ENCODE measurements around a stretch of chr13.

GRCh38 chr13:42301315-42302200, 29.6 kb downstream of the AKAP11 start:
- PRO-cap: no peak
- RAMPAGE, long total RNA, 3 experiments: no peak in any of the 3 experiments

DNA sequence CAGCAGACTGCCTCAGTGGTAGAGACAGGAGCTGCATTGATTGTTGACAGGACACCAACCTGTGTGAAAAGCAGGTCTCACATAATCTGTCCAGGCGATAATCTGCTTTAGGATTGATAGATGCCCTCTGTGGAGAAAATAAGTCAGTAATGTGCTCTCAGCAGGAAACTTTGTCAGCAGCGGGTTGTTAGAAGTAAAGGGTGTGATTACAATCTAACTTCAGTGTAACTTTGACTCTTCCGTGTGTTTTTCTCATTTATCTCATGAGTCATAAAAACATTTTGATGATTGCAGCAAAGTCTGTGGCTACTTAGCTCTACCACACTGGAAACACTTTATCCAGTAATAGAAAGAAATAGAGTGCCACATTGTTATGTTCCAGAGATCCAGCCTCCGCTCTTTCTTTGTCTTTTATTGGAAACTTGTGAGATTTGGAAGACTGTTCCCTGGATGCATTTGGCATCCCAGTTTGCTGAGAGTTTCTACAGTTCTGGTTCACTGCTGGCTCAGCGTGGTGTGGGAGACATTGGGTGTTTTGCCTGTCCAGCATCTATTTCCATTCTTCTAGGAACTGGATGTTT, 121.3 kb downstream of the AKAP11 start:
- PRO-cap: no peak
- RAMPAGE, long total RNA, 3 experiments: no peak in any of the 3 experiments

- PRO-cap: no peak
- RAMPAGE, long total RNA, 3 experiments: no peak in any of the 3 experiments
Measured at GRCh38 chr13:43862095-43862864, 17.3 kb downstream of the CCDC122 start.

DNA sequence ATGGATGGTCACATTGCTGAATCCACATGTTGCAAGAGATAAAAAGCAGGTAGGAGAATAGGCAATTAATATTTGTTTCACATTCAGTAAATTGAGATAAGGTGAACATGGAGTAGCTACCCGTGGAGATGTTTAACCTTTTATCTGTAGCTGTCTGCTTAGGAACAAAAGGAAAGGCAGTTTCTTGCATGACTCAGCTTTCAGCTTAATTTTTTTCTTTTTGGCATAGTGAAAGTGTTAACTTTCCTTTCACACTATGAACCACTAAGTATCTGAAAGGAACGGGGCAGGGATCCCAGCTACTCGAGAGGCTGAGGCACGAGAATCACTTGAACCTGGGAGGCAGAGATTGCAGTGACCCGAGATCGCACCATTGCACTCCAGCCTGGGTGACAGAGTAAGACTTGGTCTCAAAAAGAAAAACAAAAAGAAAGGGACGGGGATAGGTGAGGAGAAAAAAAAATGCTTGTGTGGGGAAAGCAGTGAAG, 105.4 kb downstream of the SMIM2 start:
- PRO-cap: no peak
- RAMPAGE, long total RNA, 3 experiments: no peak in any of the 3 experiments

GRCh38 chr13:44109981-44110734, 50.9 kb downstream of the SMIM2 start:
- PRO-cap: no peak
- RAMPAGE, long total RNA, 3 experiments: no peak in any of the 3 experiments

GRCh38 chr13:44142954-44143127, 18.2 kb downstream of the SMIM2 start:
- PRO-cap: no peak
- RAMPAGE, long total RNA, 3 experiments: no peak in any of the 3 experiments

DNA sequence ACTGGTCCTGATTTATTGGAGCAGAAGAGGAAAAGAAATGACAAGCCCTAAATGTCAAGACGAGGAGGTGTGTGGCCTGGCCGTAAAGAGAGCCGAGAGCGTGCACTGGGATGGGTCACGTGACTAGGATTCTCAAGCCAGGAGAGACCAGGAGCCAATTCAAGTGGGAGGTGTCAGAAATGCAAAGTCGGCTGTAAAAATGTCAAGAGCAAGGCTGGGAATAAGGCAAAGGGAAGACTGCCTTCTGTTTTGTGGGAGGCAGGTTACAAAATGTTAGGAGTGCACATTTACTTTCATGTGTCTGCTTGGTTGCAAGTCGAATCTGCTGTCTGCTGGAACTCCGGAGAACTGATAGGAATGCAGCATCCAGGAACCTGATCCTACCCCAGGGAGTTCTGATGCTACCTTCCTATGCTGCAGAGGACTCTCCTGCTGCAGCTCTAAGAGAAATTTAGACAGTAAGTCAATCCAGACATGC, 5.0 kb downstream of the SMIM2 start:
- PRO-cap: no peak
- RAMPAGE, long total RNA, 3 experiments: no peak in any of the 3 experiments

GRCh38 chr13:44191256-44191911, 30.3 kb upstream of the SMIM2 start:
- PRO-cap: no peak
- RAMPAGE, long total RNA, 3 experiments: no peak in any of the 3 experiments

DNA sequence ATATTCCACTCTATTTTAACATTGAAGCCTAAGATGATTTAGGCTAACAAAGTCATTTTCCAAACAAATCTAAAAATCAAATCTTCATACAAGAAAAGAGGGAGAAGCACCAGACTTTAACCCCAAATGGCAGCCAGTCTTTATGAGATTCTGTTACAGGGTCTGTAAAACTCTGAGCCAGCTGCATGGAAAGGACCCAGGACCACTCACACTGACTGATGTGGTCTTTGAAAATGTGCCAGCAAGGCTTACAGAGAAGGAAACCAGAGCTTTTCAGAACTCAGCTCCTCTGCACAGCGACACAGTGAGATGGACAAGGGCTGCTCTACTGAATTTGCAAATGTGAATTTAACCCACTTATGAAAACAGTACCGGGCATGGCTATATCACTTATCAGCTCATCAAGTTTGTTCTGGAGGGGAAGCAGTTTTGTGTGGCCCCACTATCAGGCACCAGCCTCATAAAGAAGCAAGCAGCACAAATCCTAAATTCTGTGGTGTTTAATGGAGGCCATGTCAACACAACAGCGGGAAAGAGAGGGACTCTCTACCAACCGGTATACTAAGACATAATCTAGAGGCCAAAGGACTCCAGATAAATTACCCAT, 98.8 kb upstream of the SERP2 start:
- PRO-cap: no peak
- RAMPAGE, long total RNA, 3 experiments: no peak in any of the 3 experiments

- PRO-cap: no peak
- RAMPAGE, long total RNA, 3 experiments: no peak in any of the 3 experiments
Measured at GRCh38 chr13:44350621-44351485, 22.8 kb upstream of the SERP2 start.

DNA sequence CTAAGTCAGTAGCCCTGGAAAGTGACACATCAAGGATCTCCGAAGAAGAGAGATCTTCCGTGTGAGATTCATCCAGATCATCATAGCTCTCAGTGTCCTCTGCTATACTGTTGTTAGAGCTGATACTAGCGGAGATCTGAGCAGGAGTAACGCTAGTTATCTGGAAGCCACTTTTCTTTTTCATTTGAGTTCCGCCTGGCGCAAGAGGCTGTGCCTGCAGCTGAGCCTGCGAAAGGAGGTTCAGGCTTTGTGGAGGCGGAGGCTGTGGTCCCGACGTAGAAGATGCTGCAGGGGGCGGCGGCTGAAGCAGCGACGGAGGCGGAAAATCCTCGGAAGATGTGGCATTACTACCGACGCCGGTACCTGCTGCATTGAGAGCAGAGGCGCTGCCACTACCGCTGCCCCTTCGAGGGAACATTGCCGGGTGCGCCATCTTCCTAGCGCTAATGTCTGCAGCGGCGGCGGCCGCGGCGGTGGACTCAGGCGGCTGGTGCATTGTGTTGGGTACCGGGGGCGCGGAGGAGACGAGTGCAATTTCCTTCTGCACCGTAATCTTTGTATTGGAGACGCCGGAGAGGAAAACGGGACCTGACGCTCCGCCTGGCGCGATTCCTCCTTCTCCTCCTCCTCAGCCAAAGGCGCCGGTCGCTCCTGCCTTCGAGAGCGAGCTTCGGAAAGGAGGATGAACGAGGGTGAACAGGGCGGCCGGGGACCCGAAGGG, 391 bp downstream of the TSC22D1 start:
- PRO-cap: unidirectional peak, plus-strand start at position 446 of the sequence; unidirectional peak, plus-strand start at position 563 of the sequence
- RAMPAGE, long total RNA, 3 experiments: no peak in any of the 3 experiments

- PRO-cap: bidirectional peak, plus-strand start at chr13:44577497, minus-strand start at chr13:44577303; bidirectional peak, plus-strand start at chr13:44577750, minus-strand start at chr13:44577716; bidirectional peak, plus-strand start at chr13:44577888, minus-strand start at chr13:44577844
- RAMPAGE, long total RNA, 3 experiments: no peak in any of the 3 experiments
Measured at GRCh38 chr13:44577210-44578010, 1.3 kb upstream of the TSC22D1 start.

GRCh38 chr13:44751959-44752612, 176.0 kb upstream of the TSC22D1 start:
- PRO-cap: no peak
- RAMPAGE, long total RNA, 3 experiments: no peak in any of the 3 experiments

- PRO-cap: no peak
- RAMPAGE, long total RNA, 3 experiments: no peak in any of the 3 experiments
Measured at GRCh38 chr13:44822325-44822855, 166.9 kb downstream of the NUFIP1 start.

DNA sequence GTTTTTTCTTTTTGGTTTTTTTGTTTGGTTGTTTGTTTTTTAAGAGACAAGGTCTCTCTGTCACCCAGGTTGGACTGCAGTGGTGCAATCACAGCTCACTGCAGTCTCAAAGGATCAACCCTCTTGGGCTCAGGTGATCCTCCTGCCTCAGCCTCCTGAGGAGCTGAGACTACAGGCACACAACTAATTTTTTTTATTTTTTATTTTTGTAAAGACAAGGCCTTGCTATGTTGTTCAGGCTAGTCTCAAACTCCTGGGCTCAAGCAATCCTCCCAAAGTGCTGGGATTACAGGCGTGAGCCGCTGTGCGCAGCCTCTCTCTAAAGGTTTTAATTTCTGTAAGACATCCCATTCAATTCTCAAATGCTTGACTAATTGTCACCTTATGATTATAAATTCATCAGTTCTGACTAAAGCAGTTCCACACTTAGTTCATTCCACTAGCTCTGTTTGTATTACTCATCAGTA, 27.3 kb downstream of the GPALPP1 start:
- PRO-cap: no peak
- RAMPAGE, long total RNA, 3 experiments: no peak in any of the 3 experiments

GRCh38 chr13:45151596-45152092, 31.3 kb downstream of the GTF2F2 start:
- PRO-cap: no peak
- RAMPAGE, long total RNA, 3 experiments: start-site peak on the plus strand in 1 of 3 experiments, at chr13:45151784-45151789 at its widest, 19 reads per replicate

GRCh38 chr13:45194217-45194845, 6.5 kb downstream of the KCTD4 start:
- PRO-cap: unidirectional peak, minus-strand start at chr13:45194715
- RAMPAGE, long total RNA, 3 experiments: start-site peak on the minus strand in 1 of 3 experiments, at chr13:45194674-45194712 at its widest, 6 reads per replicate

DNA sequence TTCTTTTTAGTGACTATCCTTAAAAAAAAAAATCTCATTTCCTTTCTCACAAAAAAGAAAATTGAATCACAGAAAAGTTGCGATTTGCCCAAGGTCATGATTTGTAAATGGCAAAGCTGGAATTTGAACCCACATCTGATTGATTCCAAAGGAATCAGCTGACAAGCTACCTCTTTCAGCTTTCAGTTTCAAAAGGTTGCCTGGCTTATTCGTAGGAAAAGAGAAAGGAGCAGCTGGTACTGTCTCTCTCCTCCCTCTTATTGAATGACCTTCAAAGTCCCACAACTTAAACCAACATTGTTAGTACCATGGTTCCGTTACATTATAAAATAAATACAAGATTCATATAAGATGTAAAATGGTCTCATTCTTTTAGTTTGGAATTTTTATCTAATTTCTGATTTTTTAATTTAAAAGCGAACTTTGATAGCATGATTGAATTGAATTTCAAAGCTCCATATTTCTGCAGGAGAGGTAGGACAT, 18.3 kb upstream of the KCTD4 start:
- PRO-cap: no peak
- RAMPAGE, long total RNA, 3 experiments: no peak in any of the 3 experiments

DNA sequence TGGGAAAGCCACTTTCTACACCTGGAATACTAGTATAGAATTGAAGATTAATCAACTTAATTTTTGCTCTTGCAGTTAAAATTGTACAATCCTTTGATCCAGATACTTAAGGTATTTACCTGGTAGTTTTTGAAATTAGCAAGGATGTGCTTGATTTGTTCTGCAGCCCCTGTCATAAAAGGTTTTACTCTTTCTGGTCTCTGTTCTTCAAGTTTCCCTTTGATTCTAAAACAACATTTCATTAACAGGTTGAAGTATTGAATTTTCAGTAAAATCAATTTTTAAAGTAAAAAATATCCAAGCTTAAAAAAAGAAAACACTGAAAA, 1.6 kb downstream of the TPT1 start:
- PRO-cap: no peak
- RAMPAGE, long total RNA, 3 experiments: no peak in any of the 3 experiments

DNA sequence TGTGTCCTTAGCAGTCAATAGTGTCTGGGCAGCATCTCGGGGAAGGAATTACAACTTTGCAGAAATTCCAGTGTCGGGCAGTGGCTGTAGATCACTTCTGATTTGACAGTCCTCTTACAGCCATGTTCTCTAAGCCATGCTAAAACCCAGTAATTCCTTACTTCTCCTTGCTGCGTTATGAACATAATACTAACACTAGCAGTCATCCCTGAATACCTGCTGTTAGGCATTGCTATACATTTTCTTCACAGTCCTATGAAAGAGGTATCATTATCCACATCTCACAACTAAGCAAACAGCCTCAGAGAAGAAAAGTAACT, 3.3 kb downstream of the SLC25A30 start:
- PRO-cap: no peak
- RAMPAGE, long total RNA, 3 experiments: no peak in any of the 3 experiments

Measured in tibial nerve (tissue), 3 donors.